Temporal lobe (tissue), 2 donors: Measurements from ENCODE around the genes PSG11, ZNF227, CEACAM19 and CEACAM16.

GRCh38 chr19:43026274-43026751, at the start of gene PSG11:
PSG11 (minus strand) TSS chr19:43026469.
- RAMPAGE, long total RNA: no peak

DNA sequence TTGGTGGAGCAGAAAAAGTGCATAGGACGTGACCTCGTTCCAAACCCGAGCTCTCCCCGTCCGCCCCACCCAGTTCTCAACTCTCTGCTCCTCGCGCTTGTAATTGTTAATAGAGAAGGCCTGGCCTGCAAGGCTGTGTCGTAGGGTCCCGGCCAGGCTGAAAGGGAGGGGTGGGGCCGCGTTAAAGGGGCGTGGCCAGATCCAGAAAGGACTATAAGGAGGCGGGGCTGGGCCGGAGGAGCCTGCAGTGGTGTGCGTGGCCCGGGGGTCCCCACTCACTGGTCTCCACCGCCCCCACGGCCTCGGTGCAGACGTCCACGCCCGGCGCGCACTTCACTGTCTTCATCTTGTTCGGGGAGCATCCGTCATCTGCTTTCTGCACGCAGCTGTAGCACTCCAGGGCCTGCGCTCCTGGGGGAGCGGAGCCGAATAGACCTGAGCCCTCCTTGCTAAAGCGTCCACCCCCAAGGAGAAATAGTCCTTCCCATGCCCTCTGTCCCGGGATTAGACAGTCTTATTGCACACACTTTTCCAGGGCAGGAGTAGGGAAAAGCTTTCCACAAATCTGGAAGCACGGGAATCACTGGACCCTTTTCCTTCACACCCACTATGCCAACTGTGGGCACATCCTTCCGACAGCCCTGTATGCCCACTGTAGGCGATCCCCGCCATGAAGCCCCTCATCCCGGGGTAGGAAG, 1.2 kb downstream of the LYPD3 start:
- RAMPAGE, long total RNA: no peak

DNA sequence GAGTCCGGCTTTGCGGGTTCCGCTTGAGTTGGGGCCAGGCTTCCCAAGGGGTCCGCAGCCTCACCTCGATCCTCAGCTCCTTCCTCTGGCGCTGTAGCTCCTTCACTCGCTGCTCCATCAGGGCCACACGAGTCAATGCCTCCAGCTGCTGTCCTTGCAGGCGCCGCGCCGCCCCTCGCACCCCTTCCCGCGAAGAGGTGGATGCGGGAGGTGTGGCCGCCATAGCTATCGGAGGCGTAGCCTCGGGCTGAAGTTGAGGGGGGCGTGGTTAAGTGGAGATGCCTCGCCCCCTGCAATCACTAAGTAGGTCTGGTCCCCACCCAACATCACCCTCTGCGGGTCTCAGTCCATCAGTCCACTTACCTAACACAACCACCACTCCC, 2.5 kb downstream of the PHLDB3 start:
- RAMPAGE, long total RNA: no peak

GRCh38 chr19:43581366-43581940, 5.9 kb downstream of the PINLYP start:
- RAMPAGE, long total RNA: no peak

- RAMPAGE, long total RNA: no peak
Measured at GRCh38 chr19:43592549-43593288, 3.2 kb downstream of the IRGQ start.

- RAMPAGE, long total RNA: no peak
Measured at GRCh38 chr19:43651483-43652665, 12.2 kb upstream of the CADM4 start.

DNA sequence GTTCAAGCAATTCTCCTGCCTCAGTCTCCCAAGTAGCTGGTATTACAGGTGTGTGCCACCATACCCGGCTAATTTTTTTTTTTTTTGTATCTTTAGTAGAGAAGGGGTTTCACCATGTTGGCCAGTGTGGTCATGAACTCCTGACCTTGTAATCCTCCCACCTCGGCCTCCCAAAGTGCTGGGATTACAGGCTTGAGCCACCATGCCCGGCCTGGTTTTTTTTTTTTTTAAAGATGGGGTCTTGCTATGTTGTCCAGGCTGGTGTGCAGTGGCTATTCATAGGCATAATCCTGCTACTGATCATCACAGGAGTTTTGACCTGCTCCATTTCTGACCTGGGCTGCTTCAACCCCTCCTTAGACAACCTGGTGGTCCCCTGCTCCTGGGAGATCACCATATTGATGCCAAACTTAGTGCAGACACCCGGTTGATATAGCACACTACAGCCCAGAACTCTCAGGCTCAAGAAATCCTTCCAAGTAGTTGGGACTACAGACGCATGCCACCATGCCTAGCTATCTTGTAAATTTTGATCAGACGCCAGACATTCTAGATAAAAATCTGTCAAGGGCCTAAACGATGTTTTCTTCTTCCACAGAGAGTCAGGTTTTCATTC, 9.6 kb downstream of the PLAUR start:
- RAMPAGE, long total RNA: no peak

GRCh38 chr19:43711025-43711398, 4.9 kb upstream of the IRGC start:
- RAMPAGE, long total RNA: no peak

- RAMPAGE, long total RNA: no peak
Measured at GRCh38 chr19:43749996-43750942, 4.5 kb downstream of the SMG9 start.

DNA sequence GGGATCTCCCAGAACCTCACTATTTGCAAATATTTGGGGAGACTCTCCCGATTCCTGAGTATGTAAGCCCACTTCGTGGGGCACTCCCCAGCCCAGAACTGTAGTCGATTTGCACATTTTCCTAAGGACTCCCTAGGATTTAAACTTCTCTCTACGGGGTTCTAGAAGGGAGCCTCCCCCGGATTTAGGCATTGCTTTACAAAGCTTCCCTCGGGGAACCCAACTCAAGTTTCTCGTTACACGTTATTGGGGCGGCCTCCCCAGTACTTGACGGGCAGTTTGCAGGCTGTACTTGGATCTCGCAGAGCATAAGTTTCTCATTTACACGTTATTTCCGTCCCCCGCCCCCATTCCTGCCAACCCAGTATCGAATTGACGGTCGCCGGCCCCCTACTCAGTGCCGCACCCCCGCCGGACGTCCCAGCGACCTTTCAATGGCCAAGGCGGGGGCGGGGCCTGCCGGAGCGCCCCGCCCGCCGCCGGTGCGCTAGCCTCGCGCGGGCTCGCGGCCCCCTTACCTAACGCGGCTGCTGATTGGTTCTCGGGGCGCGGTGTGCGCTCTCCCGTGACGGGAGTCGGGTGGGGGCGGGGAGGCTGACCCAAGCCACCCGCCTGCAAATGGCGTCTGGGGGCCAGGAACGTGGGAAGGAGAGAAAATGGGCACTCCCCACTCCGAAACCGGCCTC, 483 bp downstream of the SMG9 start:
- RAMPAGE, long total RNA: no peak

- RAMPAGE, long total RNA: no peak
Measured at GRCh38 chr19:43785208-43785692, 4.5 kb upstream of the KCNN4 start.

DNA sequence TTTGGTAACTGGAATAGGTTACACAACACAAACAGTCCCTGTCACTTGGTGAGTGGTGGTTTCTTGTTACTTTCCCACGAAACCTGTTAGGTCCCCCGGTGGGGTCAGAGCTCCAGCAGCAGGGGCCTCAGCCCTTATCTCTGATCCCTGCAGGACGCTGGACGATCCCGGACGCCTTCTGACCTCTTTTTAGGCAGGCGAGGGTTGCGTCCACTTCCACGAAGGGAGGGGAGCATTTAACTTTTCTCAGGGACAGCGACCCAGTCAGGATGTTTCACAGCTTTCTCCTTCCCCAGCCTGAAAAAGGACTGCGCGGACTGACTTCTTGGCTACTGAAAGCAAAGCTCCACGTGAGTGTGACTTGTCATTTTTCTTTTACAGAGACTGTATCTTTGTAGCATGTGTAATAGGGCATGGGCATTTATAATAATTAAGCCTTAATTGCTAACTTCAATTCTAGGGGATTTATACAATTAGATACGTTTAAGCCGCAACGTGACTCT, 715 bp downstream of the ZNF234 start:
- RAMPAGE, long total RNA: no peak

GRCh38 chr19:44212149-44213302, at the start of gene ZNF227:
ZNF227 (plus strand) TSS chr19:44212532.
- RAMPAGE, long total RNA: no peak

DNA sequence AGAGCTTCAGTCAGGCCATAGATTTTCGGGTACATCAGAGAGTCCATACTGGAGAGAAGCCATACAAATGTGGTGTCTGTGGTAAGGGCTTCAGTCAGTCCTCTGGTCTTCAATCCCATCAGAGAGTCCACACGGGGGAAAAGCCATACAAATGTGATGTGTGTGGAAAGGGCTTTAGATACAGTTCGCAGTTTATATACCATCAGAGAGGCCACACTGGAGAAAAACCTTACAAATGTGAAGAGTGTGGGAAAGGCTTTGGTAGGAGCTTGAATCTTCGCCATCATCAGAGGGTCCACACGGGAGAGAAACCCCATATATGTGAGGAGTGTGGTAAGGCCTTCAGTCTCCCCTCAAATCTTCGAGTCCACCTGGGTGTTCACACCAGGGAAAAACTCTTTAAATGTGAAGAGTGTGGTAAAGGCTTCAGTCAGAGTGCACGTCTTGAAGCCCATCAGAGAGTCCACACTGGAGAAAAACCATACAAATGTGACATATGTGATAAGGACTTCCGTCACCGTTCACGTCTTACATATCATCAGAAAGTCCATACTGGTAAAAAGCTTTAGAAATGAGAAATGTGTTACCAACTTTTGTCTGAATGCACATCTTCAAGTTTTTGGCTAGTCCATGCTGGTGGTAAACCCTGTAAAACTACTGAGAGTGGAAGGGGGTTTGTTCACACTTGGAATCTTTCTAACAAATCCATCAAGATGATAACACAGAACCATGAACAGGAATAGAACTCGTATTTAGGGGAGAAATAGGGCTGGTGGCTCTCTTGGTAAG, 23.2 kb upstream of the ZNF233 start:
- RAMPAGE, long total RNA: no peak

- RAMPAGE, long total RNA: no peak
Measured at GRCh38 chr19:44671149-44671562, at the start of gene CEACAM19. CEACAM19 (plus strand) TSS chr19:44671482.

GRCh38 chr19:44699098-44699297, at the start of gene CEACAM16:
CEACAM16 (plus strand) TSS chr19:44699151.
- RAMPAGE, long total RNA: no peak

DNA sequence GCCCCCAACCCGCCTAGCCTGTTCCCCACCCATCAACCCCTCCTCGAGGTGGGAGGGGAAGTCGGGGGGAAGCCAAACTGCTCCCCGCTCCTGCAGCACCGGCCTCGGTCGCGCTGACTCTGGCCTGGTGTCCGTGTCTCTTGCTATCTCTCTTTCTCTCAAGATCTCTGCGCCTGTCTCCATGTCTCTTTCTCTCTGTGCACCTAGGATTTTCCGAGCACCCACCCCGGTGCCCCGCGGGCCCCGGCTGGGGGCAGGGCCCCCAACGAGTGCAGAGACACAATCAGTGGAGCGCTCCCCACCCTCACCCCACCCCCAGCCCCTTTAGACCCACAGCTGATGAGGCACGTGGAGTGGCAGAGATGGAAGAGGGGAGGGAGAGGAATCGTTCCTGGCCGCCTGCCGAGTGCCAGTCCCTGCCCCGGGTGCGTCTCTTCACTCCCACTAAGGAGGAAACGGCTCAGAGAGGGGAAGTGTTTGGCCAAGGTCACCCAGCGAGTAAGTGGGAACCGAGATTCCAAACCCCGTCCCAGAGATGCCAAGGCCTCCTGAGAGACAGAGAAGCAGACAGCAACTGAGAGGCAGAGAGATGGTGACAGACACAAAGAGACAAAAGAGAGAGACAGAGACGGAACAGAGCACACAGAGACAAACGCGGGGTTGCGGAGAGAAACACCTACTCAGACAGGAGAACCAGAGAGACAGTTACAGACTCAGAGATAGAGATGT, 713 bp upstream of the BCL3 start:
- RAMPAGE, long total RNA: no peak

GRCh38 chr19:44749518-44749784, 943 bp downstream of the BCL3 start:
- RAMPAGE, long total RNA: no peak

DNA sequence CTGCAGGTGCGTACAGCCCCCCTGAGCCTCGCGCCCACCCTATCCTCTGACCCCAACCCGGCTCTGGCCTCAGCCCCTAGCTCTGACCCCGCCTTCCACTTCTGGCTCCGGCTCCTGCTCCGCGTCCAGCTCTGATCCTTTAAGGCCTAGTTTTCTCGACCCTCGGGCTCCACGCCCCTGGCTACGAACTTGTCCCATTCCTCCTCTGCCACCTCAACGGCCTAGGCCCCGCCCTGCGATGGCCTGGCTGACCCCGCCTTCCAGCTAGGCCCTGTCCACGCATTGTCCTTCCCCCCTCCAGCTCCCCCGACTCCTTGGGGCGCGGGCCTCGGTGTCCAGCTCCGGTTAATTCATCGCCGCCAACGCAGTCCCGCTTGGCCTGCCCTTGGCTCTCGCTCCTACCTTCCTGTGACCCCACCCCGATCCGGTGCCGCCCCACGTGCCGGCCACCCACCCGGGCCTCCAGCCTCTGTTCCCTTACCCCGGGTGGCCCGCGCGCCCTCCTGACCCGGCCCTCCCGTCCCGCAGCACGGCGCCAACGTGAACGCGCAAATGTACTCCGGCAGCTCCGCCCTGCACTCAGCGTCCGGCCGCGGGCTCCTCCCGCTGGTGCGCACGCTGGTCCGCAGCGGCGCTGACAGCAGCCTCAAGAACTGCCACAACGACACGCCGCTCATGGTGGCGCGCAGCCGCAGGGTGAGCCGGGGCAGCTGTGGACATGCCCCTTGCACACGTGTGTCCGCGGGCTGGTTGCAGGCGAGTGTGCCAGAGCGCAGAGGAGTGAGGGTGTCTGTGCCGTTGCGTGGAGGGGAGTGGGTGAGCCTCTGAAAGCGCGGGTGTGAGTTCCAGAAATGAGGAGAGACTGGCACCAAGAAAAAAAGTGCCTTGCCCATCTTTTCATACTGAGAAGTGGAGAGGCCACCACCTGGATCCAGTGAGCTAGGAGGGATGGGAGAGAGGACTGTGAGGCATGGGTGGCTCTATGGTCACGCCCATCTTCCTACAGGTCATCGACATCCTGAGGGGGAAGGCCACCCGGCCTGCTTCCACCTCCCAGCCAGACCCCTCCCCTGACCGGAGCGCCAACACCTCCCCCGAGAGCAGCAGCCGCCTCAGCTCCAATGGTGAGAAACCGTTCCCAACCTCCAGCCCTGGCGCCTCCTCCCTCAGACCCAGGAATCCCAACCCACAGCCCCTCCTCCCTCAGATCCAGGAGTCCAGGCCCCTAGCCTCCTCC, 9.6 kb downstream of the BCL3 start:
- RAMPAGE, long total RNA: no peak

- RAMPAGE, long total RNA: no peak
Measured at GRCh38 chr19:44761053-44761451, 12.5 kb downstream of the BCL3 start.